T47D (cell line): ENCODE measurements around the genes FAM47B, FAM47C and H2AL3.

DNA sequence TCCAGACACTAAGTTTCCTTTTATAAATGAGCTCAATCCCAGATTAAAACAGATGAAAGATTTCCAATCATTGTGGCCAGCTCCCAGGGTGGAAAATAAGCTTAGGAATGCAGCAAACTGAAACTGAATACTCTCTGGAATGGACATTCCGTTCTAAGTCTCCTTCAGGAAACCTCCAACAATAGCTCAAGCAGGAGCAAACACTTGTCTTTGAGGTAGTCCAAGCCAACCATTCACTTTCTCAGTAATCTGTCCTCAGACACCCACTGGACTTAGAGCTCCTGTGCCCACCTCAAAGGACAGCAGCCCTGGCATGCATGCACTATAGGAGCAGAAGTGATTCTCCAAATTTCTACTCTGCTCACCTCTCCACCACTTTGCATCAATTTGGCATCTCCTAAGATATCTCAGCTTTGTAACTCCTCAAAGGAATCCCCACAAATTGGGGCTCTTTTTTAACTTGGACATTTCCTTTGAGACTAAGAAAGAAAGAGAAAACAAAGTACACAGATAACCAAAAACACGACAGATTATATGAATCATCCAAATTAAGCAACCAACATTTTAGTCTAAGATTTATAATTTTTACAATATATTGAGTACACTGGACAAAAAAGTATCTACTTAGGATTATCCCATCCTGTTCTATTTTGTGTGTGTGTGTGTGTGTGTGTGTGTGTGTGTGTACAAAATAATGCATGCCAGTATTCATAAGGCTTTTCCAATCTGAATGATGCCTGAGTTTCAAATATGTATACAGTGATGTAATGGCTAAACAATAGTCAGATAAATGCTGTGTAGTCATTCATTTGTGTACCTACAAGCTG, 16.1 kb downstream of the DMD start:
- RRBS: no CpG with 5 or more reads among the region's 2 CpGs

DNA sequence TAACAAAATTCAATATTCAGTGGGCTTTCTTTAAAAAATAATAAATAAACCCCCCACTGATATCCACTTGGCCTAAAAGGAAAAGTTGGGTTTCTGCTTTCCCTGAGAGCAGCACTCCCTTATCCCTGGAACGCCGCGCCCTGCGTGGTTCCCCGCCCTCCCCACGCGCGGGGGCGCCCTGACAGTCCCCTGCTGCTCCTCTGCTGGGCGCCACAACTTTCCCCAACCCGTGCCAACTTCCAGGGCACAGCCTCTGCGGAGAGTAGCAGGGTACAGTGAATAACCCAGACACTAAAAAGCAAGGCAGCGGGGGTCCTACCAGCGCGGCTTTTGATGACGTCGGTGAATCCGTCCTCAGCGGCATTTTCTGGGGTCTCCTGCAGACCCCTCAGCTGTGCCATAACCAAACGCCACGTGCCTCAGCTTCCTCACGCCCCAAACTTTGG, 405.9 kb downstream of the FAM47A start:
- RRBS: no CpG with 5 or more reads among the region's 22 CpGs

- RRBS: no CpG with 5 or more reads among the region's 10 CpGs
Observed at GRCh38 chrX:34942738-34942937, at the start of gene FAM47B. TSS of gene FAM47B (plus strand) at chrX:34942796.

DNA sequence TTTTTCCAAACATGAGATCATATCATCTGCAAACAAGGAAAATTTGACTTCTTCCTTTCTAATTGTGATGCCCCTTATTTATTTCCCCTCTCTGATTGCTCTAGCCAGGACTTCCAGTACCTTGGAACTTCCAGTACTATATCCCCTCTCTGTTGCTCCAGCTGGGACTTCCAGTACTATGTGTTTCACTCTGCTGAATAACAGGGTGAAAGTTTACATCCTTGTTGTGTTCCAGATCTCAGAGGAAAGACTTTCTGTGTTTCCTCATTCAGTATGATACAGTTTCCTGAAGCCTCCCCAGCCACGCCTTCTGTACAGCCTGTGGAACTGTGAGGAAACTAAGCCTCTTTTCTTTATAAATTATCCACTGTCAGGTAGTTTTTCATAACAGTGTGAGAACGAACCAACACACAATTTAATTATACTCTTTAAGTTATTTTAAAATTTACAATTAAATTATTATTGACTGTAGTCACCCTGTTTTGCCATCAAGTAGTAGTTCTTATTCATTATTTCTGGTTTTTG, 381.2 kb upstream of the FAM47C start:
- RRBS: no CpG with 5 or more reads among the region's 2 CpGs

DNA sequence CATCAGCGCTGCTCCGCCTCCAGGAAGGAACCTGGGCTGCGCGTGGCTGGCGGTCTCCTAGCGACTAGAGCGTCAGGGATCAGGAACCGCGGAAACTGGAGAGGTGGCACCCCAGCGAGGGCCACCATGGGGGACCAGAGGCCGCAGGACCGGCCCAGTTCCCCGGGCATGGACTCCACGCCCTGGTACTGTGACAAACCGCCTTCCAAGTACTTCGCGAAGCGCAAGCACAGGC, at the start of gene FAM47C:
TSS of gene FAM47C (plus strand) at position 82 of the 235 bp plus-strand sequence.
- RRBS: no CpG with 5 or more reads among the region's 18 CpGs

DNA sequence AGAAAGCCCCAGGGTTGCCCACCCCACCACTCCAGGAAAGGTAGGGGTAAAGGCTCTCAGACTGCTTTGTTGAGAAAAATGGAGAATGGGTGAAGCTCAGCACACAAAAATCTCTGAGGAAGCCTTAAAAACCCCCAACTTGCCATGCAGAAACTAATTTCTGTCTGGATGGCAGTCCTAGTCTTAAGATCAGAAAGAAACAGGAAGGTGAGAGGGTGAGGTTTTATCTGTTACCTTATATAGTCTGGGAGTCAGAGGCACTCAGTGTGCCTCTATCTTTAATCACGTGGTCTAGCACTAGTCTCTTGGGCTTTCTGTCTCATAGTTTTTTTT, 6.7 kb downstream of the CYBB start:
- RRBS: no CpG with 5 or more reads among the region's 1 CpG

GRCh38 chrX:37811949-37812523, 32.2 kb downstream of the CYBB start:
- RRBS: no CpG with 5 or more reads among the region's 3 CpGs

GRCh38 chrX:37889752-37890148, 42.4 kb upstream of the DYNLT3 start:
- RRBS: no CpG with 5 or more reads among the region's 1 CpG

DNA sequence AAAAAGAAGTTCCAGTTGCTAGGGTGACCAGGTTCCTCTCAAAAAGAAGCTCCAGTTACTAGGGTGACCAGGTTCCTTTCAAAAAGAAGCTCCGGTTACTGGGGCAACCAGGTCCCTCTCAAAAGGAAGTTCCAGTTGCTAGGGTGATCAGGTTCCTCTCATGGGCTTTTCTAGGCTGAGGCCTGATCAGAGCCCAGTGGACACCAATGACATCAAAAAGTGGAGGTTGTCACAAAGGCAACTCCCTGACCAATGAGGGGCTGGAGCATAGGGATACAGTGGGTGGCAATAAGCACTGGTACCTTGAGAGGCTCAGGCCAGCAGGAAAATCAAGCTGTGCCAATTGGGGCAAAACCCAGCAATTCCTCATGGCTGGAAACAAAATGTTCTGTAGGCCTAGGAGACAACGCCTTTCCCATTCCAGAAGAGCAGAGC, at the start of gene H2AL3:
TSS of gene H2AL3 (plus strand) at position 297 of the 435 bp plus-strand sequence.
- RRBS: no CpG with 5 or more reads among the region's 2 CpGs

DNA sequence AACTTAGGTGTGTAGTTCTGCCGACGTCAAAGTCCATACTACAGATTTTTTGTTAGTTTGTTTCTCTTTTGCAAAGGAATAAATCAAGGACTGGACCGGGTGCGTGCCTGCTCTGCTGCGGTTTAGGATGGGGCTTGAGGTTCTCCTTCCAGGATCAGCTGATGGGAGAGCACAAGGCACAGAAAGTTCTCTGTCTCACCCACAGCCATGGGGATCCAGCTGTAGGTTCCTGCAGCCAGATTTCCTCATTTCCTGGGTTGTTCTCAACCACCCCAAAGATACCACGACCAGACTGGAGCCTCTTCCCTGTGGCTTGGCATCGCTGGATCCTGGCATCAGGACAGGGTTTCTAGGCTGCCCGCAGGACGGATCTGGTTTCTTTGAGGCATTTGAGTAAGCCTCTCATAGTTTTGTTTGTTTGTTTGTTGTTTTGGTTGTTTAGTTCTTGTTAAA, 762 bp upstream of the SRPX start:
- RRBS: no CpG with 5 or more reads among the region's 9 CpGs

DNA sequence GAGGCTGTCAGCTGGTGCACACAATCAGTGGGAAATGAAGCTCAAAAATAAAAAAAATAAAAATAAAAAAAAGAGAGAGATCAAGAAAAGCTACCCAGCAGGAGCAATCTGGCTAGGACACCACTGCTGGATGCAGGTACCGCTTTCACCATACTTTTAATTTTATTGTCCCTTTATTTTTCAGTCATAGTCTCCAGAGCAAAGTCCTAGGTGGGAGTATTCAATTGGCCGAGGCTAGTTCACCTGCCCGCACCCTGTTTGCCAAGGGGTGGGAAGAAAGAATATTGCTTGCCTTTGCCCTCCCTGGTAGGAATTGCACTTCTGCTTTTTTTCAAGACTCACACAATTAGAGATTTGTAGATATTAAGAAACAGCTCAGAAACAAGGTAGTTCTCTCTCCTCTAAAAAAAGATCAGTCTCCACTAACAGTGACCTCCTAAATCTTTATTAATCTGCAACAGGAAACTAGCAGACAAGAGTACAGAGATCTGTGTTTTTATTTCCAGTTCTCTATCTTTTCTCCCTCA, 9.2 kb upstream of the RPGR start:
- RRBS: no CpG with 5 or more reads among the region's 3 CpGs

DNA sequence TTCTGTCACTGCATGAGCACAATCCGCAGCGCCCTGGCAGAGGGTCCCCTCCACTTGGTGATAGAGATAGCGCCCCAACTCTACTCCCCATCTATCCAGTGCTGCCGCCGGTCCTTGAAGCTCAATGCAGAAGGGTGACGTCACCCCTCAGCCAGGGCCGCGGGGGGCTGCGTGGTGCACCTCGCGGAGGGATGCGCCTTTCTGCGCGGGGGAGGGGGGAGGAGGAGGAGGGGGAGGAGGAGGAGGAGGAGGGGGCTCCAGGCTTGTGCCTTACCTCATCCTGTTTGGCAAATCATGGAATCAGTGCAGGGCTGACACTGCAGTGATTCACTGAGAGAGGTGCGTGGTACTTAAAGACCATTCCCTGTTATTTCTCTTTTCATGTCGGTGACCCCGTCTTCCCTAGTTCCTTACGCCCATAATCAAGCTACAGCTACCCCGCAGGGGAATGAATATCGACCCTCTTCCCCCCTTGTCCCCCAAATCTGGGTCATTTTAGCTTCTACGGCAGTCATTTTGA, 1.1 kb downstream of the TSPAN7 start:
- RRBS: no CpG with 5 or more reads among the region's 21 CpGs

DNA sequence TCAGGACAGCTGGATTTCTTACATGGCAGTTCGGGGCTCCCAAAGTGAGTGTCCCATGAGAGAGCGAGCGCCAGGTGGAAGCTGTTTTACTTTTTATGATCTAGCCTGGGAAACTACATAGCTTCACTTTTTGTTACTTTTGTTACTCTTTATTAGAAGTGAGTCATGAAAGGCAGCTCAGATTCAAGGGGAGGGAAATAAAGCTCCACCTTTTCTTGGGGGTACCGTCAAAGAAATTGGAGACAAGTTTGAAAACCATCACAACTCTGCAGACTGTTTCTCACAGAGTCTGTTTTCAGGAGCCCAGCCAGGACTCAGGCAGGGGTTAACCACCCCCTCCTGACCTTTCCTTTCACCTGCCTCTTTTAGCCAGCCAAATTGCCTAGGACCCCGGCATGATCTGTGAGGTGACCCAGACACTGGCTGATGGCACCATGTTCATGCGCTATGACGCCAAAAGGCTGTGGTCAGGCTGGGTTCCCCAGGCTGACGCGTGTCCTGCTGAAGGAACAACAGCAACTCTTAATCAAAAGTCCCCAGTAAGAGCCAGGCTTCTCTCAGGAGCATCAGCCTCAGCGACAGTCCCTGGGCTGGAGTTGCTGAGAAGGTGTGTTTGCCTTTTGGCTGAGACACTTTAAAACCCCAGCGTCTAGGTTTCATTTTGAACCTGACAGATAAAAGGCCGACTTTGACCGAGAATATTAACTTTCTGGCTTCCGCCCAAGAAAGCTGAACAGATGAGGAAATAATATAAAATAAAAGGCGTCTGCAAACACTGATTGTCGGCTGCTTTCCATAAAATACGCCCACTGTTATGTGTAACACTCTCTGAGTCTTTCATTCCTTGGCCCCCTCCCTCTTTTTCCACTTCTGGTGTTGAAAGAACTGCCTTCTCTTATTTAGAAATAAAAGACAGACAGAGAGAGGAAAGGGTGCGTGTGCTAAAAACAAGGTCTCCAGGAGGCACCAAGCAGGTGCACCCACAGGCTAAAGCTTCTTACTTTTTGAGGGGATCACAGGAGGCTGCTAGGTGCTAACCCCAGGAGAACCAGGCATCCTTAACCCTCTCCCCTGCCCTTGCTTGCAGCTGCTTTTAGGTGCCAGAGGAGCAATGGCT, 373.5 kb downstream of the MID1IP1 start:
- RRBS: no CpG with 5 or more reads among the region's 18 CpGs

GRCh38 chrX:39222669-39223193, 421.5 kb downstream of the MID1IP1 start:
- RRBS: no CpG with 5 or more reads among the region's 3 CpGs

DNA sequence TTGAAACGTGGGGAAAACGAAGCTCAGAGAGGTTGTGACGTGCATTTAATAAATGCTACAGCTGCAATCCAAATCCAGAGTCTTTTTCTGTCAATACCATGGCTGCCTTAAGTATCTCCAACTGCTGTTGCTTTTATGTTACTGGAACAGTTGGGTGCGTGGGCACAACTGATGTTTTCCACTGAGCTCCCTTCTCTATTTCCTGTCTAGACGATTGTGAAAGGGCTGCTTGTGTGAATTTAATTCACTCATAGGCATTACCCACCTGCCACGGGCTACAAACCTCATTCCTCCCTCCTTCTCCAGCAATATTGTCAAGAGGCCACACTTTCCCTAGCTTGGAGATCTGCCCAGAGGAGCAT, 526.0 kb downstream of the MID1IP1 start:
- RRBS: no CpG with 5 or more reads among the region's 6 CpGs

DNA sequence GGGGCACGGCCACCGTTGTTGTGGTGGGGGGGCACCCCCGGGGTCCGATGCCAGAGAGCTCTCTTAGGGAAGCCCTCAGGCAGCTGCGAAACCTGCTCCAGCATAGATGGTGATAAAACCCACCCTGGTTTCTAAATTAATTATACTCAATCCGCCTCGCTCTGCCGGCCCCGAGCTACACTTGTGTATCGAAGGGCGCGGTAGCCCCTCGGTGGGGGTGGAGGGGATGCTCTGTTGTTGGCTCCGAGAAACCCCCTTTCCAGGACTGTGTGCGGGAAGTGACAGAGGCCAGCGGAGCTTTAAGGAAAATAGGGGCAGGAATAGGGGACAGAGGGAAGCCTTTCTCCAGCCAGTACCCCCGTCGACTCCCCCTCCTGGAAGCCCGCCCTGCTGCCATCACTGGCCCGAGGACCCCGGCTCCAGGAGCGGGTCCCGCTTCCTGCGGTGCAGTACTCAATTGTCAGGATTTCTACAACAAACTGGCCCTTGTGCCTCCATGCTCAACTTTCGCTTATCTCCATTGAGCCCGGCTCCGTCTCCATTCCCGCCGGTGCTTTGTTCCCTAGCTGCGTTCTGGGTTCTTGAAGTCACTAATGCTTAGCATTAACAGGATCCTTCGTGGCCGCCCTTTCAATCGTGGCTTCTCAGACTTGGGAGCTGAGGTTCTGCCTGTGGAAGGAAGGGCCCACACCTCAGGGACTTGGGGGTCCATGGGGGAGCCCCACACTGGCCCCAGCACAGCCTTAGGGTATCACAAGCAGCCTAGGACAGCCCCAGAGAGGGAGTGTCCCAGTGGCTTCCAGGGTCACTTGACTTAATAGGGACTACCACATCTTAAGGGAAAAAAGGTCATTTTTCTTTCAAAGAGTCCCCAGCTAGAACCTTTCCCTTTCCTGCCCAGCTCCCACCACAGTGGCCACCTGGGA, 408.1 kb downstream of the BCOR start:
- RRBS: 14% methylated on average over 11 of the region's 33 CpGs

DNA sequence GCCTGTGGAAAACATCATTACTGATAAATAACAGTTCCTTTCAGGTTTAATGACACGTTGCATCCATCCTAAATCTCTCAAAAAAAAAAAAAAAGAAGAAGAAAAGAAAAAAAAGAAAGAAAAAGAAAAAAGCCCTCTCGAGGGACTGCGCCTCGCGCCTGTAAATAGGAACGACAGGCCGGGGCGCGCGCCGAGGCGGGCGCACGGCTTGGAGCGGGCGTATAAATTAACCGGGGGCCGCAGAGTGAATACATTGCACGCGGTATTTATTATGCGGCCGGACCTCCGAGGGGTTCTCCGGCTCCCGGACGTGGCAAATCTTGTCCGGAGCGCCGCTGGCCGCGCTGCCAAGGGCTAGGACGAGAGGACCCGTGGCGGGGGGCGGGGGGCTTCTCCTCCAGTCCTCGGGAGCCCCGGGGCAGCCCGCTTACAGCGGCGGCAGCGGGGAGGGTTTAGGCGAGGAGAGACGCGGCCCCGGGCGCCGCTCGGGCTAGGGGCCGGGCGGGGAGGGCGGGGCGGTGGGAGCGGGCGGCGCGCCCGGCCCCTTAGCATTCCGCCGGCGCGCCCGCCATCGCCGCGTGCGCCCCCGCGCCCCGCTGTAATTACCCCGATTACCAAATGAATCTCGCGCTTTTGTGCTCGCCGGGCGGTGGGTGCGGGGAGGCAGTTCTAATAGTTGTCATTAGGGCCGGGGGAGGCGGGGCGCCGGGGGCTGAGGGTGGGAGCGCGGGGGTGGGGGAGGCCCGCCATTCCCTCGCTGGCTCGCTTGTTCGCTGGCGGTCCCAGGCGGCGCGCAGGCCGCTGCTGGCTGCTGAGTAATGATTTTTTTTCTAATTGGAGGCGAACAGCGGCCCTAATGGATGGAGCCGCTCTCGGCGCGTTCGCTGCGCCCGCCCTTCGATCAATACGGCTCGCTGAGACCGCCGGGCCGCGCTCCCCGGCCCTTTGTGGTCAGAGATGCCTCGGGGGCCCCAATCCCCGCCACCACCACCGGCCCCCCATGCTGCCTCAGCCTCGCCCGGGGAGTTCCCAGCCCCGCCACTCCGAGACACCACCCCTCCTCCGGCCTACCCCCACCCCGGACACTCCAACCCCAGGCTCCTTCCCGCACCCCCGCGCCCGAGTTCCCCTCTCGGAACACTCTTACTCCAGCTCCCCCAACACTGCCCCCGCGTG, 276.6 kb downstream of the BCOR start:
- RRBS: 49% methylated on average over 63 of the region's 124 CpGs

- RRBS: no CpG with 5 or more reads among the region's 8 CpGs
Observed at GRCh38 chrX:39826702-39827155, 271.0 kb downstream of the BCOR start.

GRCh38 chrX:39907933-39908903, 189.5 kb downstream of the BCOR start:
- RRBS: no CpG with 5 or more reads among the region's 20 CpGs